ENCODE measurements around the genes SNX7 and EXTL2.

- PRO-cap, 4 experiments = no peak in any of the 4 experiments
- RAMPAGE, long total RNA, 2 experiments = no peak in any of the 2 experiments
These were observed 255 bp upstream of the SNX7 start for GRCh38 chr1:98661406-98661525.

DNA sequence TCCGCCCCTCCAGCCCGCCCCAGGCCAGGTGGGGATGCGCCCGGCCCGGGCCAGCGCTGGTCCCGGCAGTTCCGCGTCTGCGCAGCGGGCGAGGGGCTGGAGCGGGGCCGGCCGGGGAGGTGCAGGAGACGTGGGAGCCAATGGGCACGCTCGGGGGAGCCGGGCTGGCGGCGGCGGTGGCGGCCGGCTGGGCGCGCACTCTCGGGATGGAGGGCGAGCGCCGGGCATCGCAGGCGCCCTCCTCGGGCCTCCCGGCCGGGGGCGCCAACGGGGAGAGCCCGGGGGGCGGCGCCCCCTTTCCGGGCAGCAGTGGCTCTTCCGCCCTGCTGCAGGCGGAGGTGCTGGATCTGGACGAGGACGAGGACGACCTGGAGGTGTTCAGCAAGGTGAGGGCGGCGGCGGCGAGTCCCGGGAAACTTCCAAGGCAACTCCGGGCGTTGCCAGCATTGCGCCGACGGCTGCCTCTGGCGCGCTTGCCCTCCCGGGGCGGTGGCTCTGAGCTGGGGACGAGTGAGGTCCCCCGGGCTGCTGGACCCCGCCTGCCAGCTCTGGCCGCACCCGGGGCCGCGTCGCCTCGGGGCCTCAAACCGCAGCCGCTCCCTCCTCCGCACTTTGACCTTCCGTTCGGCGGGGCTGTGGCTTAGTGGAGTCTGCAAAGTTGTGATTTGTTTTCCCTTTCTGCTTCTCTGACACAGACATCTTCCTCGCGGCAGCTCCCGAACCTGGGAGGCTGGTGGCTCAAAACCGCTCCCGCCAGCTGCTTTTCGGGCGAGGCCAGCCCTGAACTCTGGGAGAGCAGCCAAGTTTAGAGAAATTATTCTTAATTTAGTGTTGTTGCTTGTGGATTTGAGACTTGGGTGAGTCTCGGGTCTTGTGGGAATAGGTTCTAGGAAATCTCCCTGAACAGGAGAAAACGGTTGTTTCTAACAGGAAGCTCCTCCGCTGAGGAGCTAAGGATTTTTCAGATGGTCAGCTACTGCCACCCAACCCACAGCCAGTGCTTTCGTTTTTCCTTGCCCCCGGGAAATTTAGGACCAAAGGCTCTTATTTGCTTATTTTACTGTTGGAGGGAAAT, at the start of gene SNX7:
Gene SNX7 (plus strand): TSS at position 196 of the 1,075 bp plus-strand sequence.
- PRO-cap, 4 experiments = peak in 4 of 4 experiments; most common plus-strand start position 198 of the sequence (in 4); most common minus-strand start position 614 of the sequence (in 4)
- RAMPAGE, long total RNA, 2 experiments = no peak in any of the 2 experiments

DNA sequence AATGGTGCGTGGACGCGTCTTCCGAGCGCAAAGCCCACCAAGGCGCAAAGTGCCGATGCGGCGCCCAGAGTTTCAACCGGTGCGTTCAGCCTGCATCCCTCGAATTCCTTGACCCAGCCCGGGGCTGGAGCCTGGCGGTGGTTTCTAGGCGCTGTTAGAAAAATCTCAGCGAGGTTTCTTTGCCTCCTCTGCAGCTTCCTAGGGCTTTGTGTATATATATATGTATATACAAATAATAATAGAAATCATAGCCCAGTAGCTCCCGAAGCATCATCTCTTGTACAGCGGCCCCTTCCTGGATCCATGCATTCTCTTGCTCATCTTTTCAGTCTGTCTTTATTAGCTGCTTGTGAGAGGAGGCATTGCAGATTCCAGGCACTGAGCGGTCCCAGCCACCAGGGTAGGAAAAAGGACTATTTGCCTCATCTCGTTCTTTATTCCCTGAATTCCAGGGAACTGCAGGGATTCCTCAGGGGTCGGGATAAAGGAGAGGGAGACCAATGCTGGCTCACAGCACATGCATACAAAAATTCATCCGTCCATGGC, 674 bp upstream of the PLPPR5 start:
- PRO-cap, 4 experiments = no peak in any of the 4 experiments
- RAMPAGE, long total RNA, 2 experiments = no peak in any of the 2 experiments

GRCh38 chr1:99652613-99653311, 6.8 kb downstream of the PALMD start:
- PRO-cap, 4 experiments = no peak in any of the 4 experiments
- RAMPAGE, long total RNA, 2 experiments = no peak in any of the 2 experiments

DNA sequence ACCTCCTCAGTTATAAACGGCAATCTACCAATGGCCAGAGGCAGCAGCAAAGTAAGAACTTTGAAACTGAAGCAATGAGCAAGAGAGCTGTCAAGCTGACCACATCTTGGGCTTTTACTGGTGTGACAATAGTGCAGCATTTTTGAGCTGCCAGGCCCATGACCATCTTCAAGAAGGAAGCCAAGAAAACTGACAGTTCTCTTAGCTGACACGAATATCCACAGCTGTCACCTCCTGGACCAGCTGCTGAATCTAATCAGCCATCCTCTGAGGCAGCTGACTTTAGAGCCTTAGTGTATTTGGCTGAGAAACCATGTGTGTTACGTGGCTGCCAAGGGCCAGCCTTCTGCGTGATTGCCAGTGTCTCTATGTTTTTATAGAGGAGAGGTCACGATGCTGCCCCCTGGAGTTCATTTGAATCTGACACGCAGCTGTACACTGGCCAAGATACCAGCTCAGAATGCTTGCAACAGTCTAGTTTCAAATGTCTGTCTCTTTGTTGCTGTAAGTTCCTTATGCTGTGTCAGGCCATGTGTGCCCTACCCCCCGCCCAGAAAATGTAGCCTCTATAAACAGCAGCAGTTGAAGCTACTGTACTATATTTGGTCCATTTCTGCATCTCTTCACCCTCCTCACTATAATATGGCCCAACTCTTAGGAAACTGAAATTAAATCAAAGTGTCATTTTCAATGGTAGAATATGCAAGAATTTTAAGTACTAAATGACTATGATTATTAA, 39.7 kb downstream of the PALMD start:
- PRO-cap, 4 experiments = peak in 2 of 4 experiments; most common plus-strand start position 376 of the sequence (in 1); most common minus-strand start position 254 of the sequence (in 2)
- RAMPAGE, long total RNA, 2 experiments = no peak in any of the 2 experiments

- PRO-cap, 4 experiments = no peak in any of the 4 experiments
- RAMPAGE, long total RNA, 2 experiments = no peak in any of the 2 experiments
These were observed 87.8 kb downstream of the CDC14A start for GRCh38 chr1:100439911-100440679.

DNA sequence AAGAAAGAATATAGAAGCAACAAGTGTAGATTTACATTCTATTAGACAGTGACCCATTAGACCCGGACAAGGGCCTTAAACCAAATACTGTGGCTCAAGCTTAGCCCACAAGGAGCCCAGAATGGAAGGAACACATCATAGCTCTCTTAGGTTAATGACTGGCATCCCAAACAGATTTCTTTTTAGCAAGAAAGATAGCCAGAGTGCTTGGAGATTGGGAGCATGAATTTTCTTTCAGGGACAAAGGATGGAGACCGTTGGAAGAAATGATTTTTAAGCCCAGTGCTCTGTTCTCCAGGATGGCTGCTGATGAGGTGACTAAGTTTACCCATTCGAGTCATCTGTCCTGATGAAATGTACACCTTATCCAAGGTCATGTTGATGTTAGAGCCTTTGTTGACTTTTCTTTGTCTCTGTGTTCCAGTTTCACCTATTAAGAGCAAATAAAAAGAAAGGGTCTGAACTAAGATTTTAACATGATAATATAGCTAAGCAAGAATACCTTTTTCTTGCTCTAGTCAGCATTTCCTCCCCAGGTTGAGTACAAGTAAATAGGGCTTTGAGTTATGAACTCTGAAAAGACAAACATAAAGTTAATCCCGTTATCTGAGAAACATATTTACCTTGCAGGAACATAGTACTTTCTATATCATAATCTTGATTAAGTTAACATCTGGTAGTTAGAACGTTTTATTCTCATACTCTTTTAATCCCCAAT, 52.2 kb upstream of the GPR88 start:
- PRO-cap, 4 experiments = peak in 3 of 4 experiments; most common plus-strand start position 479 of the sequence (in 1); most common minus-strand start position 275 of the sequence (in 3)
- RAMPAGE, long total RNA, 2 experiments = no peak in any of the 2 experiments

GRCh38 chr1:100894447-100895608, at the start of gene EXTL2:
Gene EXTL2, minus strand, starts transcription at chr1:100894842.
- PRO-cap, 4 experiments = peak in 4 of 4 experiments; most common plus-strand start chr1:100894914 (in 4); most common minus-strand start chr1:100894641 (in 4)
- RAMPAGE, long total RNA, 2 experiments = start-site peak on the minus strand in 2 of 2 experiments, at chr1:100894649-100894862 at its widest, 23 to 150 reads per replicate

- PRO-cap, 4 experiments = no peak in any of the 4 experiments
- RAMPAGE, long total RNA, 2 experiments = no peak in any of the 2 experiments
These were observed 45.6 kb downstream of the SLC30A7 start for GRCh38 chr1:100941240-100942052.

GRCh38 chr1:101136524-101137285, 100.1 kb upstream of the S1PR1 start:
- PRO-cap, 4 experiments = peak in 1 of 4 experiments; most common plus-strand start chr1:101136989 (in 1)
- RAMPAGE, long total RNA, 2 experiments = no peak in any of the 2 experiments

DNA sequence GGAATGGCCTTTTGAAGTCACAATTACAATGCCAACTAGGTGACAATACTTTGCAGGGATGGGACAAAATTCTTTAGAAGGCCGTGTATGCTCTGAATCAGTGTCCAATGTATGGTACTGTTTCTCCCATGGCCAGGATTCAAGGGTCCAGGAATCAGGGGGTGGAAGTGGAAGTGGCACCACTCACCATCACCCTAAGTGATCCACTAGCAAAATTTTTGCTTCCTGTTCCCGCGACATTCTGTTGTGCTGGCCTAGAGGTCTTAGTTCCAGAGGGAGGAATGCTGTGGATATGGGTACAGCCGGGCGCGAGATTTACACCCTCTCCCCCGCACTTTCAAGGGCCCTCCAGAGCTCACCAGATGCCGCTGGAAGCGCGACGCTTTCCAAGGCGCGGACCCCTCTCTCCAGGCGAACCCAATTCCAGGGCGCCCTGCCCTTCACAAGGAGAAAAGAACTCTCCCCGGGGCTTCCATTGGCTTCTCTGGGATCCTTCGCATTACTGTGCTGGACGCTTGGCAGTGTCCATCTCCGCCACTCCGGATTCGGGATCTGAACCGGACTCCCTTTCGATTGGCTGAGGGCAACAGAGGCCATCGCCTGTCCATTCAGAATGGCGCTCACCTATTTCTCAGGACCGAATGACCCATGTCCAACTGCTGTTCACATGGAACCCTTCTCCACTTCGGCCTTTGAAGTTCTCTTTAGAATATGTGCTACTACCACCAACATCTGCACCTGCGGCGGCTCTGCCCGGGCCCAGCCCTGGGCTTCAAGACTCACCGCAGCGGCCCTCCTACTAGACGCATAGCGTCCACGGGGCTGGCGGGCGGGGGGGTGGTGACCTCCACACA, 394.6 kb downstream of the VAV3 start:
- PRO-cap, 4 experiments = peak in 3 of 4 experiments; most common minus-strand start position 446 of the sequence (in 2)
- RAMPAGE, long total RNA, 2 experiments = no peak in any of the 2 experiments

DNA sequence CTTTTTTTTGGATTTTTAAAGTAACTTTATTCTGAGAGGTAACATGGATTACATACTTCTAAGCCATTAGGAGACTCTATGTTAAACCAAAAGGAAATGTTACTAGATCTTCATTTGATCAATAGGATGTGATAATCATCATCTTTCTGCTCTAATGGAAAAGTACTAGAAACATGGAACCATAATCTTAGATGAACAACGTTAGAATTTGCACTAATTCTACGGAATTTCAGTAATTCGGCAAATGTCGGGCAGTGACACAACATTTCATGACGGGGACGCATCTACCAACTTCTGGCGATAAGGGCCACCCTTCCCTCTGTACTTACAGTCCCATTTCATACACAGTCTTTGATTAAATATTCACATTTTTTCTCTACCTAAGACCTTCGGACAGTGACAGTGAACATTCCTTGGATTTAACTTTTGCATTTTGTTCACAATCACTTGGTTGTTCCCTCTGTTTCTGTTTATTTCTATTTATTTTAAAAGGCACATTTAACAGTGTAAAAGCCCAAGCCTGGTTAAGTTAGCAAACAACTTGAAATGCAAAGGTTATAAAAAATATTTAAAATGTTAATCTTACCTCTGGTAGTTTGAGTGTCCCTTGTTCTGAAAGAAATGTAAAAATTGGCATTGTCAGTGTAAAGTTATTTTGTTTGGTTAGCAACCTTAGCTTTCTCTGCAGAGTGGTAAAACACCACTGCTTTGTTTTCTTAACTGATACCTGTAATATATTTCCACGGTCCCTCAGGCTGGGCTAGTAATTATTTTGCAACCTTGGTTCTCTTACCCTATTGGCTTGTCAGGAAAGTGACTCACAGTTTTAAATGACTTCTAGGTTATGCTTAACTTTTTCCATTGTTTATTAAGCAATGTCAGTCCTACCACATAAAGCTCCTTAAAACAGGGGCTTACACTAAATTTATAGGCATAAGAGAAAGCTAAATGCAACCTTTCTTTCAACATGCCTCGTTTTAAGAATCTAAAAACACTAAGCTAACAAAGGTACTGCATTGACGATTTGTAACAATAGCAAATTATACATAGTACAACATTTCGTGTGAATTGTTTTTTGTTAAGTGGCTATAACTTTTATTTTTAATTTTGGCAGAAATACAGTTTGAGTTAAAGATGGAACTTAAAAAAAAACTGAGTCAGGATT, 276.8 kb downstream of the VAV3 start:
- PRO-cap, 4 experiments = peak in 2 of 4 experiments; most common minus-strand start position 705 of the sequence (in 2)
- RAMPAGE, long total RNA, 2 experiments = no peak in any of the 2 experiments

GRCh38 chr1:107689253-107689728, 275.7 kb downstream of the VAV3 start:
- PRO-cap, 4 experiments = no peak in any of the 4 experiments
- RAMPAGE, long total RNA, 2 experiments = no peak in any of the 2 experiments

DNA sequence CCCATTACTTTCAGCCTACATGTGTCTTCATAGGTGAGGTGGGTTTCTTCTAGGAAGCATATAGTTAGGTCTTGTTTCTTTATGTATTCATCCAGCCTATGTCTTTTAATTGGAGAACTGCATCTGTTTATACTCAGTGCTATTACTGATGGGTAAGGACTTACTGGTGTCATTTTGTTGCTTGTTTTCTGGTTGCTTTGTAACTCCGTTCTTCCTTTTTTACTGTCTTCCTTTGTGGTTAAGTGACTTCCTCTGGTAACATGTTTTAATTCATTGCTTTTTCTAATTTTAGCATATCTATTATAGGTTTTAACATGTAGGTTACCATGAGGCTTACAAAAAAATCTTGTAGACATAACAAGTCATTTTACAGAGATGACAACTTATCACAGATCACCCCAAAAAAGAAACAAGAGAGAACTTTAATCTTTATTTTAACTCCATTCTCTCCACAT, 160.8 kb downstream of the VAV3 start:
- PRO-cap, 4 experiments = no peak in any of the 4 experiments
- RAMPAGE, long total RNA, 2 experiments = no peak in any of the 2 experiments

- PRO-cap, 4 experiments = no peak in any of the 4 experiments
- RAMPAGE, long total RNA, 2 experiments = no peak in any of the 2 experiments
These were observed 88.2 kb upstream of the VAV3 start for GRCh38 chr1:108053077-108053621.

GRCh38 chr1:108079513-108080139, 114.6 kb upstream of the VAV3 start:
- PRO-cap, 4 experiments = no peak in any of the 4 experiments
- RAMPAGE, long total RNA, 2 experiments = no peak in any of the 2 experiments

DNA sequence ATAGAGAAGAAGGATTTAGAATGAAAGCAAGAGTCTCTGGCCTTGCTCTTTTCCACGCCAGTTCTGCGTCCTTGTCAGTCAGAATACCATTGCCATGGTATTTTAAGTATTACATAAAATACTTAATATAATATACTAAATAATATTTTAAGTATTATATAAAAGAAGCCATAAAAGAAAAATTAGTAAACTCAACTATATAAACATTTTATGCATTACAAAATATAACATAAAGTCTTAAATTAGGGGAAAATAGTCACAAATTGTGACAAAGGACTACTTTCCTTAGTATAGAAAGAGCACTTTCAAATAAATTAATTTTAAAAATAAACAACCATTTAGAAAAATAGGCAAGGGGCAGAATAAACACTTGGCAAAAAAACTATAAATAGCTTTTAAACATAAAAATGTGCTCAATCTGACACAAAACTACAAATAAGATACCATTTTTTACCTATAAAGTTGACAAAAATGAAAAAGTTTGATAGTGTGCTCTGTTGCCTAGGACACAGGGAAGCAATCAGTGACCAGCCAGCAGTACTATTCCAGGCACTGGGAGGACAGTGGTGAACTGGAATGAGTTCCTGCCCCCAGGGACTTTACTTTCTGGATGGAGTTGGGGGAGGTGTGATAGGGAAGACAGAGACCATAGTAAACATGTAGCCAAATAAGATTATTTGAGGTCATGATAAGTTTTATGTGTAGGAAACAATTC, 41.6 kb downstream of the EEIG2 start:
- PRO-cap, 4 experiments = no peak in any of the 4 experiments
- RAMPAGE, long total RNA, 2 experiments = no peak in any of the 2 experiments

DNA sequence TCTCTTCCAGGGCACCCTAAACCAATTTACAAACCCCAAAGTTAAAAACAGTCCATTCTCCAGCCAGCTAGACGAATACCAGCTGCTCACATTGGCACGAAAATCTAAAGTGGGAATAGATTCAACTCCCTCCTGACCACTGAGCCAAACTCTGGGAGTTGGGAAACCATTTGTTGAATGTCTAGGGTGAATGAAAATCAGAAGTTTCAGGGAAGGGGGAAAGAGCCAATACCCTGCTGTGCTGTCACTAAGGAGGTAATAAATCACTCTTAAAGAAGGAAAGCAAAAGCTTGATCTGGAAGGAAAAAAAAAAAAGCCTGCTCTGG, 42.2 kb downstream of the AKNAD1 start:
- PRO-cap, 4 experiments = no peak in any of the 4 experiments
- RAMPAGE, long total RNA, 2 experiments = no peak in any of the 2 experiments

GRCh38 chr1:108816002-108816899, 40.6 kb downstream of the AKNAD1 start:
- PRO-cap, 4 experiments = peak in 1 of 4 experiments; most common plus-strand start chr1:108816530 (in 1)
- RAMPAGE, long total RNA, 2 experiments = no peak in any of the 2 experiments

DNA sequence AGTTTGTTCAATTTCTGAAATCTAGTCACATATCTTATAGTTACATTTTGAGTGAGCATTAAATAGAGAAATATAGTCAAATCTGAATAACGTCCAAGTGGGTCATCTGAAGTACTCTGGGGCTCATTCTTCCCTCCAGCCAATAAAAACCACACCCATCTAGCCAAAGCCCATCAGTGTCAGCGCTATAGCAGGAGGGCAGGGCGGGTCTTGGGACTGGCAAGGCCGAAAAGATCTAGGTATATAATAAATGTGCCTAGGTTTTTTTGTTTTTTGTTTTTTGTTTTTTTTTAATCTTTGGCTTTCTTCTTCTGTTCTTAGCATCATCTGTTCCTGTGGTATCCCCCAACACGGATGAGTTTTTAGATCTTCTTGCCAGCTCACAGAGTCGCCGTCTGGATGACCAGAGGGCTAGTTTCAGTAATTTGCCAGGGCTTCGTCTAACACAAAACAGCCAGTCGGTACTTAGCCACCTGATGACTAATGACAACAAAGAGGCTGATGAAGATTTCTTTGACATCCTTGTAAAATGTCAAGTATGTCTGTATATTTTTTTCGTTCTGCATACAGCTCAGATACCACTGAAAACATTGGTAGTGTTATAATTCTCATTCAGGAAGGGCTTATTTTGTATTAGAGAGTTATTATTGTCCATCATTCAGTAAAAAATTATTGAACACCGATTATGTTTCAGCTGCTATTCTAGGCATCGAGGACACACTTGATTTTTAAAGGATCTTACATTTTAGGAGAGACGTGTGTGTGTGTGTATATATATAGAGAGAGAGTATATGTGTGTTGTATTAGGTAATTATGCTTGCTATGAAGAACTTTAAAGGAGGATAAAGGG, 39.4 kb downstream of the CLCC1 start:
- PRO-cap, 4 experiments = no peak in any of the 4 experiments
- RAMPAGE, long total RNA, 2 experiments = no peak in any of the 2 experiments

Measured in right lobe of liver (tissue), 4 donors.